Psoas muscle (tissue), 2 donors: ENCODE measurements around a stretch of chr11.

DNA sequence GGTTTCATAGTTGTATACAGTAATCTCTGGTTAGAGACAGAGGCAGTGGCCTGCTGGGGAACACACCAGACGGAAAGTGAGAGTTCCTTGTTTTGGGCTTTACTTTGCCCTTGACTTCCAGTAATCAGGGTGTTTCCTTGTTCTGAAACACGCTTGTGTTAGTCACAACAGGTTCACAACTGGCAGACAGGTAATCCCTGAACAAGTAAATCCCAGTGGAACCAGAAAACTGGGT, 56.0 kb downstream of the PACS1 start:
- PRO-cap, 2 experiments = no peak in any of the 2 experiments

- PRO-cap, 2 experiments = no peak in any of the 2 experiments
Observed at GRCh38 chr11:66145334-66146167, 75.5 kb downstream of the PACS1 start.

DNA sequence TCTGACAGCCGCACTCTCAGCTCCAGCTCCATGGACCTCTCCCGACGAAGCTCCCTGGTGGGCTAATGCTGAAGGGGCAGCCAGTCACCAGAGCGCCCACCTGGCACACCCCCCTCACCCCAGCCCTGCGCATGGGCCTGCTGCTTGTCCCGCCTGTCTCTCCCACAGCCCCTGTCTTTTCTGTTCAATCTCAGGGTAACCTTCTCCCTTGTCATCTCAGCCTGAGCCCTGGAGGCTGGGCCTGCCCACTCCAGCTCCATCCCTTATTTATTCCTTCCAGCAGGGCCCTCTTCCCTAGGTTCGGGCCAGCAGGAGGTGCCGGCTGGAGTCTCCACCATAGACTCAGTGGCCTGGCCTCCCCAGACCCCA, 1.6 kb upstream of the RAB1B start:
- PRO-cap, 2 experiments = no peak in any of the 2 experiments

- PRO-cap, 2 experiments = peak in 2 of 2 experiments; most common minus-strand start chr11:66267577 (in 1)
Observed at GRCh38 chr11:66267260-66267690, 1.2 kb upstream of the RAB1B start.

- PRO-cap, 2 experiments = no peak in any of the 2 experiments
Observed at GRCh38 chr11:66276147-66276761, 1.7 kb upstream of the CNIH2 start.

- PRO-cap, 2 experiments = no peak in any of the 2 experiments
Observed at GRCh38 chr11:66280347-66281102, 2.5 kb downstream of the CNIH2 start.

GRCh38 chr11:66314934-66315867, 1.6 kb downstream of the CD248 start:
- PRO-cap, 2 experiments = no peak in any of the 2 experiments

GRCh38 chr11:66334910-66335476, 1.2 kb downstream of the RIN1 start:
- PRO-cap, 2 experiments = no peak in any of the 2 experiments

GRCh38 chr11:66539209-66539686, 6.6 kb downstream of the ZDHHC24 start:
- PRO-cap, 2 experiments = no peak in any of the 2 experiments

GRCh38 chr11:66639333-66640517, 1.2 kb downstream of the RBM4 start:
- PRO-cap, 2 experiments = no peak in any of the 2 experiments

DNA sequence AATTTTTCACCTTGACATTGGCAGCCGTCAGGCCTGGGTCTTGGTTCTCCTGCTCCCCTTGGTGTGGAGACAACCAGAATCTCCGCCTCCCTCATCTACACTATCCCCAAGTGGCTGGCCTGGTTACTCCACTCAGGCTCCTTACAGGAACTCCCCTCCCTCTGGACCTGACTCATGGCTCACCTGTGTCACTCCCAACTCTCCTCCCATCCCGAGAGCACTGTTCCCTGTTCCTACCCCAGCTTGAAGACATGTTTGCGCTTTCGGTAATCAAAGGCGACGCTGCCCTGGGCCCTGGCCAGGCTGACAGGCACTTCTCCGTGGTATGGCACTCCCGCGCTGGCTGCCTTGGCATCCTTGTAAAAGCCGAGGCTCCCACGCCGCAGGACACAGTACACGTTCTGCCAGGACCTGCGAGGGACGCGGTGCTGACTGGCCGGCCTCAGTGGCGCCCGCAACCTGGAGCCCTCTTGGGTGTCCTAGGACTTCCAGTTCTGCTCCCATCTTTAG, 9.1 kb upstream of the RBM4B start:
- PRO-cap, 2 experiments = no peak in any of the 2 experiments

DNA sequence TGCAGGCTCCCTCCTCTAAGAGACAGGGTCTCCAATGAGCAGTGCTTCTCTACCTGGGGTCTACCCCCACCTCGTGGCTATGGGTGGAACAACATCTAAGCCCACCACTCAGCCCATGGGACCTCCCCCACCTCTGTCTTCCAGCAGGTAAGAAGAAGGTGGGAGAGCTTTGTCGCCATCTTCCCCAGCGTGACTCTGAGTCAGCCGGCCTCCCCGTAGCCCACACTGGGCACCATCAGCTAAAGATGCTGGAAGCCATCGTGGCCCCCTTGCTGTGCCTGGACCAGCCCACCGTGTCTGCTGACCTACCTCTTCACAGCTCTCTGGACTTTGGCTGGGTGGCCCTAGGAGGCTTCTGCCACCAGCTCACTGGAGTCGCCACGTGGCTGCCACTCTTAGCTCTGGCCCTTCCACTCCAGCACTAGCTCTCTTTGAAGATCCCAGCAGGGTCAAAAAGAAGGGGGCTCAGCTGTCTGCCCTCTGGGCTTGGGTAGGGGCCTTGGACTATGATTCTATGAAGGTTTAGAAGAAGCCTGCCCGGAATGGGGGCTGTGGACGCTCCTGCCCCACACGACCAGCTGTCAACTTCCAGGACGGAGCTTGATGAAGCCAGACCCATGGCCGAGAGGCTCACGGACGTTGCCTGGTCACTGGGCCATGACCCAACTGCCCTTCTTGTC, 1.1 kb downstream of the C11orf86 start:
- PRO-cap, 2 experiments = no peak in any of the 2 experiments

GRCh38 chr11:67022306-67022549, 706 bp upstream of the SYT12 start:
- PRO-cap, 2 experiments = no peak in any of the 2 experiments

GRCh38 chr11:67118066-67118805, 827 bp upstream of the KDM2A start:
- PRO-cap, 2 experiments = peak in 2 of 2 experiments; most common plus-strand start chr11:67118422 (in 1); most common minus-strand start chr11:67118563 (in 1)

- PRO-cap, 2 experiments = no peak in any of the 2 experiments
Observed at GRCh38 chr11:67284628-67285217, 4.4 kb upstream of the ANKRD13D start.

DNA sequence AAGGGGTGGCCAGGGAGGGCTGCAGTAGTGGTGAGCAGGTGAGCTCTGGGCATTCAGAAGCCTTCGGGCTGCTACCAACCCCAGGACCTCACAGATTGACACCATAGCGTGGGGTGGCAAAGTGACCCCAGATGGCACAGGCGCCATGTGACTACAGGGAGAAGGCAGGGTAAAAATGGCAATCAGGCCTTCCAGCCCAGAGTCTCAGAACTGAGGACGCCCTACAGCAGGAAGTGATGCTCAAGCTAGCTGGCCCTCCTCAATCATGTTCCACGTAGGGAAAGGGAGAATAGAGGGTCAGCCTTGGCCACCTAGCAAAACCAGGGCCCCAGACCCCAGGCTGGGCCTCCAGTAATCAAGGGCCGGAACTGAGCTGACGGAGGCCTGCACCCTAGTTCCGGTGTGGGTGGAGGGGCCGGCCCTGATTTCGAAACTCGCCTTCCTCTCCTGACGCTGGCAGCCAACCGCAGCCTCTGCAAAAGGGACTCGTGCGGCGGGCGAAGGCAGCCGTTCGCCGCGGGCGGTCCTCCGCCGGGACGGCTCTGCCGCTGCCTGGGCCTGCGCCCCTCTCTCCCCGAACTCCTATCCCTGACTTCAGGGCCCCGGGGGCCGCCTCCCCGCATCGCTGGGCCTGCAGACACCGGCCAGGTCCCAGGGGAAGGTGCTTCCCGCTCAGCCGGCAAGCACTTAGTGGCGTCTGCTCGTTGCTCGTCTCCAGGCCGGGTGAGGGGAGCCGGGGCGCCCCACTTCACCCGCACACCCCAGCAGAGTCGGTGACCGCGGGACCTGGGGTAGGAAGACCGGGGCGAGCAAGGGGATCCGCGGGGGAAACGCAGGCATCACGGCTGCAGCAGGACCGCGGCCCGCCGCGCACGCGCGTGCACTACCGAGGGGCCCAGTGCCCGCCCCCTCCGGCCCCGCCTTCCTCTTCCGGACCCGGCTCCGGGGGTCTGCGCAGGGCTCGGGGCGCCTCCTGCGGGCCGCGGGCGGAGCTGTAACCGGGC, 703 bp upstream of the ANKRD13D start:
- PRO-cap, 2 experiments = peak in 2 of 2 experiments; most common plus-strand start position 478 of the sequence (in 2); most common minus-strand start position 353 of the sequence (in 2)

DNA sequence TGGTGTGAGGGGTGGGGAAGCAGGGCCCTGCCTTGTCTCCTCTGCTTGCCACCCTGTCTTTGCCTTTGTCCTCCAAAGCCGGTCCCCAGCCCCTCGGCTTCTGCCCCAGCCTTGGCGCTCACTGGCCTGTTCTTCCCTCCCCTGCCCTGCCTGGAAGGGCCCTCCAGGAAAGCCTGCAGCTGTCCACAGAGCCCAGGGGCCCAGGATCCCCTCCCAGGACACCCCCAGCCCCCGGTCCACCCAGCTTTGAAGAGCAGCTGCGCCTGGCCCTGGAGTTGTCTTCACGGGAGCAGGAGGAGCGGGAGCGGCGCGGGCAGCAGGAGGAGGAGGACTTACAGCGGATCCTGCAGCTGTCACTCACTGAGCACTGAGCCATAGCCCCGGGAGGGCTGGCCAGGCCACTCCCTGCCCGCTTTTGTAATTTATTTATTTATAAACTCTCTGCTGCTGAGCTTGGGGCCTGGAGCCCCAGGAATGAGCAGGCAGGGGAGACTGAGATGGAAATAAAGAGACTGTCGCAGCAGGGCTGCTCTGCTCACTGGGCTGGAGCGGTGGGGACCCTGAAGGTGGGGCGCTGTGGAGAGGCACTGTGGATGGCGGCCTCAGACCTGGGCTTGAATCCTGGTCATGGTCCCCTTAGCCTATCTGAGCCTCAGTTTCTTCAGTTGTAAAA, 1.2 kb upstream of the SSH3 start:
- PRO-cap, 2 experiments = peak in 2 of 2 experiments; most common plus-strand start position 450 of the sequence (in 2); most common minus-strand start position 285 of the sequence (in 1)

DNA sequence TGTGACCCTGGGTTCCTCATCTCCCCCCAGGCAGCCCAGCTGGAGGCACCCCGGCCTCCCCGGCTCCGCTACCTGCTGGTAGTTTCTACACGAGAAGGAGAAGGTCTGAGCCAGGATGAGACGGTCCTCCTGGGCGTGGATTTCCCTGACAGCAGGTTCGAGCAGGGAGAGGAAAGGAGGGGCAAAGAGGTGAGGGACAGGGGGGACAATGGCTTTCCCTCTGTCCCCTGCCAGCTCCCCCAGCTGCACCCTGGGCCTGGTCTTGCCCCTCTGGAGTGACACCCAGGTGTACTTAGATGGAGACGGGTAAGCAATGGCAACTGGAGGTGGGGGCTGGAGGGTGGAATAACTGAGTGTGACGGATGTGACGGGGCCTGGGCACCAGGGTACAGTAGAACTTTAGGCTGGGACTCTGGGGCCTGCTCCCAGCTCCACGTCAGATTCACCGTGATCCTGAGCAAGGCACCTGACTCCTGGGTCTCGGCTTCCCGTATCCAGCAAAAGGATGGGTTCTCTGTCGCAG, 3.5 kb downstream of the SSH3 start:
- PRO-cap, 2 experiments = no peak in any of the 2 experiments

DNA sequence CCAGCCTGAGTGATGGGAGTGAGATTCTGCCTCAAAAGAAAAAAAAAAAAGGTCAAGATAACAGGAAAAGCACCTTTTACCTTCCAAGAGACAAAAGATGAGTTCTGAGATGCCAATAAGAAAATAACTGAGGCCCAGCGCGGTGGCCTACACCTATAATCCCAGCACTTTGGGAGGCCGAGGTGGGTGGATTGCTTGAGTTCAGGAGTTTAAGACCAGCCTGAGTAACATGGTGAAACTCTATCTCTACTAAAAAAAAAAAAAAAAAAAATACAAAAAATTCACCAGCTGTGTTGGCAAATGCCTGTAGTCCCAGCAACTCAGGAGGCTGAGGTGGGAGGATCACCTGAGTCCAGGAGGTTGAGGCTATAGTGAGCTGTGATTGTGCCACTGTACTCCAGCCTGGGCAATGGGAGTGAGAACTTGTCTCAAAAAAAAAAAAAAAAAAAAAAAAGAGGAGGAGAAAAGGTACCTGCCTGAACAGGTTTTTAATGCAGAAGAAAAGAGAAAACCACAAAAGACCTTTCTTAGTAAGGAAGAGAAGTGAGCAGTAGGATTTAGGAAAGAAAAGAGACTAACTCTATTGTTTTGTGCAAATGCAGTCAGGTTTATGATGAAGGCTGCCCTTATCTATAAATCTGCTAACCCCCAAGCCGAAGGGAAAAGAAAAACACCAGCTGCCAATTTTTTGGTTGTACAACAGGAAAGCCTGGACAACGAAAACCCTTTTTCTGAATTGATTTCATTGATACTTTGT, 21.5 kb downstream of the POLD4 start:
- PRO-cap, 2 experiments = no peak in any of the 2 experiments

GRCh38 chr11:67356736-67357839, 3.7 kb upstream of the POLD4 start:
- PRO-cap, 2 experiments = peak in 1 of 2 experiments; most common minus-strand start chr11:67357420 (in 1)